Jejunum (tissue), 1 donor: ENCODE measurements around a stretch of chr3.

GRCh38 chr3:10495052-10495403, 10.4 kb downstream of the ATP2B2 start:
- PRO-cap = no peak

DNA sequence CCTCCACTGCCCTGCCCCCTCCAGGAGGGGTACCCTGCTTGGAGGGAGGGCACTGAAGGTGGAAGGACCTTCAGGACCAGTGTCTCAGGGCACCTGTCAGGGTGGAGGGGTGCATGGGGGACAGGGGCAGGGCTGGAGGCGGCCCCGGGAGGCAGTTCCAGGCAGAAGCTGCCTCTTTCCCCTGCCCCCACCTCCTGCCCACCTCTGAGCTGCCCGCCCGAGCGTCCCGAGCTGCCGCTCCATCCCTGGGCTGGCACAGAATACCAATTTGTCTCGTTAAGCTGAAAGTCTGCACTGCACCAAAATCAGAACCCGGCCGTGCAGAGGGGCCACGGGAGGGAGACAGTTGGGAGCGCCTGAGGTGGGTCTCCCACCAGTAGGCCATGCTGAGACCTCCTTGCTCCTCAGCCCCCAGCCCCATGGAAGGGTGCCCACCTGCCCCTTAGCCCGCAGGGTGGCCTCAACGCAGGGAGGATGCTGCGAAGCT, 1.3 kb upstream of the ATP2B2 start:
- PRO-cap = no peak

DNA sequence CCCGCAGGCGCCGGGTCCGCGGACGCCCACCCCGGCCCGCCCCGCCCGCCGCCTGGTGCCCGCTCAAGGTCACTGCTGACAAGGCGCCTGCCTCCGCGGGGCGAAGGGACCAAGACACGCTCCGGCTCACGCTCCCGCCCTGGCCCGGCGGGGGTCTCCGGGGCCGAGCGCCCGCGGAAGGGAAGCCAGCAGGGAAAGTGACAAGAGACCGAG, 108.5 kb upstream of the SLC6A11 start:
- PRO-cap = no peak

DNA sequence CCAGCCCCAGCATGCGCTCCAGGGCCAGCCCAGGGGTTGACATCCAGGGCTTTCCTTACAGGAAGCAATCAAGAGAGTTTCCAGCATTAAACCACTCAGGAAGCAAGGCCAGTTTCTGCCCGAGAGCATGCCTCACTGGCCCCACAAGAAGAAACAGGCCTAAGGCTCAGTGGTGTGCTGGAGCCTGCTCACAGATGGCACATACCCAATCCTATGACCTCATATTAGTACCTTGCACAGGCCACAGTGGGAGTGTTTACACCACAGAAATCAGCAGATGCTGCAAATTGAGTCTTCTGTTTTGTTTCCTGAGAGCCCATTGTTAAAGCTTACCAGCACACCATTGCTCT, 13.3 kb downstream of the SLC6A1 start:
- PRO-cap = no peak

- PRO-cap = no peak
Measured at GRCh38 chr3:11136588-11138009, 17.2 kb upstream of the HRH1 start.

GRCh38 chr3:11273608-11274613, 1.7 kb downstream of the ATG7 start:
- PRO-cap = no peak

GRCh38 chr3:11290097-11290398, 17.9 kb downstream of the ATG7 start:
- PRO-cap = no peak

- PRO-cap = no peak
Measured at GRCh38 chr3:11431683-11432285, 159.6 kb downstream of the ATG7 start.

DNA sequence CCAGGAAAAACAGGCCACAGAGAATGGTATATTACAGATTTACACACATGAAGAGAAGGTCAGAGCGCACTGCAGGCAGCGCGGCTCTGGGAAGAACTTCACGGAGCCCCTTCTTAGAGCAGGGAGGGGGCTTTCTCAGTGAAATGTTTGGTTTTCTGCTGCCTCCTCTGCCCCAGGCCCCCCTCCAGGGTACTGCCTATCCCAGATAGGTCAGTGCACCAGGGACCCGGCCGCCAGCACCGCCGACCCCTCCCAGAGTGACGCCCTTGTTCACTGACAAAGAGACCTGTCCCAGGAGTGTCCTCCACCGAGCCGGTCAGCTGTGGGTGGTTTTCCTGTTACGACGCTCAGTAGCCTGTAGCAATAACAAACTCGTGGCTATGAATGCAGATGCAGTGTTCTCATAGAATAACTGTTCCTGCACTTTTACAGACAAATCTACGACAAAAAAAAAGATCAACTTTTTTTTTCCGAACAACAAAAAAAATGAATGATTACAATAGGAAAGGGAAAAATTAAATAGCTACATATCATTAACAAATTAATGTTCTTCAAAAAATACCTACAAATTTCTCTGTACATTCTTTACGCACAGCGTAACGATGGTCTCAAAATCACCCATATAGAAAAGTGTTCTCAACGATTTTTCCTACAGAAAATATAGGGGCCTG, 87.4 kb downstream of the VGLL4 start:
- PRO-cap = no peak

DNA sequence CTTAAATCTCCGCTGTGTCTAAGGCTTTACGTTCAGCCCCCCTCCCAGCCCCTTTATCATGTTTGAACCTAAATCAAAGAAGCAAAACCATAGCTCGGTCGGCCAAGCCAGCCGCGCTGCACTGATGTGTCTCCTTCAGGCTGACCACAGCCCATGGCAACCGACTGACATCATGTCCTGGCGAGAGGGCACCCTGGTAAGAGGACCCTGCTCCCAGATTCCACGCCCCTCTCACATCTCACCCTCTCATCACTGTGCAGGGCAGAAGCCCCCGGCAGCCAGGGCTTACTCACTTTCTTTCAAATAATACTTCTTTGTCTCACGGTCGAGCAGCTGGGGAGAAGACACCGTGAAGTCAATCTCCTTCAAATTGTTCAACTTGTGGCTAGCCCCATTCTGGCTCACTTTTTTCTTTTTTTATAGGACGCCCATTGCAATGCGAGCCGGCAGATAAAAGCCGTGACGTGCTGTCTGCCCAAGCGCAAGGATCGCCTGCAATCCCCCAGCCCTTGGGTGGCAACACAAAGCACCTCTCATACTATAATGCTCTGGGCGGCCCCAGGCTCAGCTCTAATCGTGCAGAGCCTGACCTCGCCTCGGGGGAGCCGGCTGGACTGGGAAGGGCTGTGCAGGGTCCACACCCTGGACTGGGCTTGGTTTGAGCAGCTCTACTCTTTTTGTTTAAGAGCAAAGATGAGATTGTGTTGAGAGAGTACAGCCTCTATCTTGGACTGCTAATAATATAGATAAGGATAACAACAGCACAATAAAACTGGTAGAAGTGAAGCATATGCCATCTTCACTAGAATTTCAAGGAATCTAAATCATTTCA, 33.5 kb downstream of the VGLL4 start:
- PRO-cap = no peak

GRCh38 chr3:11624763-11625149, 19.0 kb downstream of the VGLL4 start:
- PRO-cap = no peak

DNA sequence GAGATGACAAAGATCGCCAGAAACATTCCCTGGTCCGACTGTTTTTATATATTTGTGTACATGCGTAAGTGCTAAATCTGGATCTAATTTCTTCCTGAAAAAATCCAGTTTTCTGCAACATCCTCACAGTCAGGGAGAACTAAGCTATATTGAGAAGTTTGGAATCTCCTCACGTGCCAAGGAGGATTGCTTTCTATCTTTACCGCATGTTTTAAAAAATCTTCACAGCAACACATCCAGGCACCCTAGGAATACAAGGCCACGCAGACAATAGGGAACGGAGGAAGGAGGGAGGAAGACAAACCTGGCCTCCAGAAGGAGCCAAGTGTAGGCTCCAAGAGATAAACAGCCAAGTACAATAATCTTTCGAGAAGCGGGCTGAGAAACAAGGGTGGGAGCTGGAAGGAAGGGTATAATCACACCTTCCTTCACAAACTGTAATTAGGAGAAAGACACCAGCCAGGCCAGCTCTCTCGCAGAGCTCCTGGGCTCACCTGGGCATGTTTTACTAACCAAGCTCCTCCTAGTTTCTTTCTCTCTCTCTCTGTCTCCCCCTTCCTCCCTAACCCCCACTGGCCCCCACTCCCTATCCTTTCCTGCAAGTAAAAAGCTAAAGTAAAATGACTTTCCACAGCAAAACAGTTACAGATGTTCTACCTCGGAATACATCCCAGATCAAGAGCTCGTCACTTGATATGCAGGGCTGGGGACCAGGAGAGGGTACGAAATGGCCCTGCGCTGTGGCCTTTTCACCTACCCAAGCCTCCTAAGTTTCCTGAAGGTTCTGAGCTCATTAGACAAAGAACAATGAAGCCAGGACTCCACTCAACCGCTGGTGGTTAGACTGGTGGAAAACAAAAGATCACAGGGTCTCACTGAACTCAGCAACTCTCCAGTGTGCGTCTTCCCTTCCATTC, 5.5 kb downstream of the VGLL4 start:
- PRO-cap = no peak

- PRO-cap = no peak
Measured at GRCh38 chr3:11721381-11721921, 77.7 kb upstream of the VGLL4 start.

GRCh38 chr3:12142907-12143289, 15.8 kb downstream of the TIMP4 start:
- PRO-cap = no peak

DNA sequence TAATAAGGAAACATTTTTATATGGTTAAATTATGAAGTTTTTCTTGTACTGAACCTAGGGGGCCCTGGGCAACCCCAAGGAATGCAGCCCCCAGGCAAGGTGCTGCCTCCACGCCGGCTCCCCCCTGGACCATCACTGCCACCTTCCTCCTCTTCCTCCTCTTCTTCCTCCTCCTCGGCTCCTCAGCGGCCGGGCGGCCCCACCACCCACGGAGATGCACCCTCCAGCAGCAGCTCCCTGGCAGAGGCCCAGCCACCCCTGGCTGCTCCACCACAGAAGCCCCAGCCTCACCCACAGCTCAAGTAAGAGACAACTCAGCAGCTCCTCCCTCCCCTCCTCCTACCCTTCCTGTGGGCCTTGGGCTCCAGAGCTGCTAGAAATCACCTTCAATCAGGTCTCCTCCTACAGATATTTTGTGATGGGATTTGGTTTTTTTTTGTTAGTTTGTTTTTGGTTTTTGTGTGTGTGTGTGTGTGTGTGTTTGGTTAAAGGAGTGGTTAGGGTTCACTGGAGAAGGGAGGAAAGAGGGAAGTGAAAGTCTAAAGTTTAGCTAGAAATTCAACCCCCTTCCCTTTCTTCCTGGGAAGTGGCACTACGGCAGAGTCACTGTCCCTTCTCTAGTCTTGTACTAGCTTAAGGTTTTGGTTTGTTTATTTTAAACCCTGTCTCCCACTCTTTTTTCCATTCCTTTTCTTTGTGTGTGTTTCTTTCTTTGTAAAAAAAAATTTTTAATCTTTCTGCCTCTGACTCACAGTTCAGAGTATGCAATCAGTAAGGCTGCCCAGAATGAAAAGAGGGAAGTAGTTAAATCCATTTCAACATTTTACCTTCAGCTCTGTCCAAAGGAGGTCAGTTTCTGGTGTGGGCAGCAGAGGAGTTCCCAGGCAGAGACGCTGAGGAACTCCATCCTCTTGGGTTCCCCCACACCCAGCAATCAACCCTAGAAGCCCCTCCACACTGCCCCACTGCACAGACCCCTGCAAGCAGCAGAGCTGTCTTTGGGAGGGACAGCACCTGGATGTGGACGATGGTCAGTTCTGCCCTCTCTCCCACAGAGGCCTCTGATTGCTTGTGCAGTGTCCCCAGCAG, 28.9 kb upstream of the TIMP4 start:
- PRO-cap = no peak

GRCh38 chr3:12194316-12195022, 35.8 kb upstream of the TIMP4 start:
- PRO-cap = no peak

- PRO-cap = no peak
Measured at GRCh38 chr3:12513704-12514415, 29.6 kb downstream of the TSEN2 start.

DNA sequence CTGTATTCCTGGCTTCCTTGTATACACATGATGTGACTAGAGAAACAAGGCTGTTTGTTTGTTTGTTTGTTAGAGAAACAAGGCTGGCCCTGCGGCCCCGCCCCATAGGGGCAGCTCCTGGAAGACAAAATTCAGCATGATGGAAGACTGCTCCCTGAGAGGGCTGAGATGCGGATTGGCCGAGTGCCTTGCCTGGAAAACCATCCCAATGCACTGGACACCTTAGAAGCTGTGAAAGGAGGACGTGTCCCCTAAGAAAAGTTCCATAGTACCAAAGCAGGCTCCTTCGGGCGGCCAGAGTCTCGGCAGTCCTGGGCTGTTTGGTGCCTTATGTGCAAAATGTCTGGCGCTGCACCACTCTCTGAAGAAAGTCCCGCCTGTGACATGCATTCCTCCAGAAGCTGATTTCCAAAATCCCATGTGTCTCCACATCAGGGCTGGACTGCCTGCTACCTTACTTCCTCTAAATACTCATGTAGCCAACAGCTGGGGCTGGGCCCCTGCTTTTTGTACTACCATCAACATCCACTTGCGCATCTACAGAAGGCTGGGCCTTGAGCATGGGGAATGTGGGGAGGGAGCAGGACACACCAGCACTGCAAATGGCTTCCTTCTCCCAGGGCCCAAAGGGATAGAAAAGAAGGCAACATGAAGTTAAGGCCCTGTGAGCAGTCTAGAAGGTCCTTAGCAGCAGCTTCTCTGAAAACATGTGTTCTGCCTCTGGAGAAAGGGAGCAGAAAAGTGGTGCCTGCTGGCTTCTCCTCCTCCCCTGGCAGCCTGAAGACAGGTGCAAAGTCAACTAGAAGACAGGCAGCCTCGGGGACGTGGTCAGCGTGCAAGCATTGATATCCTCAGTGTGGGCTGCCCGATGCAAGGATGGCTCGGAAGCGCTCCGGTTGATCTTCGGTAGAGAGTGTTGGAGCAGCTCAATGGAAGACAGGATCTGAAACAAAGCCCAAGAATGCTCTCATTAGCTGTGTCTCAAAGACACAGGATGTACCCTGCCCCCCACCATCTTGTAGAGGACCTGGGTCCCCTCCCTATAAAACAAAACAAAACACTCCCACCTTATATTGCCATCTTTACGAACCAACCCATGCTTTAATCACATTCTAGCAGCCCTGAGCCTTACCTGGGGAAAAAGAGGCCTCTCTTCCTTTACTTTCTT, 27.2 kb downstream of the MKRN2 start:
- PRO-cap = no peak

GRCh38 chr3:12585064-12585811, 28.4 kb downstream of the MKRN2 start:
- PRO-cap = no peak

DNA sequence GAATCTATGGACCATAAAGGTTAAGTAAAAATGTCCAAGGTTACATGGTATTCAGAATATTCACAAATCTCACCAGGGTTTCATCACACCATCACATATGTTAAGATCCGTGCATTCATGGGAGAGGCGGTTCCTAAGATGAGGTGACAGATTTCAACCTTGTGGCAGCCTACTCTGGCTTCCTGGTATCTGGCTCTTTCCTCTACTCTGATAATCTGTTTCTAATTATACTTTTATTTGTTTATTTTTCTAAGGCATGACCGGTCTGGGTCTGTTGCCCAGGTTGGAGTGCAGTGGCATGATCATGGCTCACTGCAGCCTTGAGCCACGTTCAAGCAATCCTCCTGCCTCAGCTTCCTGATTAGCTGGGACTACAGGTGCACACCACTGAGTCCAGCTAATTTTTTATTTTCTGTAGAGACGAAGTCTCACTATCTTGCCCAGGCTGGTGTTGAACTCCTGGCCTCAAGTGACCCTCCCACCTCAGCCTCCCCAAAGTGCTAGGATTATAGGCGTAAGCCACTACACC, 34.3 kb downstream of the RAF1 start:
- PRO-cap = no peak